ENCODE measurements around a stretch of chrX.

DNA sequence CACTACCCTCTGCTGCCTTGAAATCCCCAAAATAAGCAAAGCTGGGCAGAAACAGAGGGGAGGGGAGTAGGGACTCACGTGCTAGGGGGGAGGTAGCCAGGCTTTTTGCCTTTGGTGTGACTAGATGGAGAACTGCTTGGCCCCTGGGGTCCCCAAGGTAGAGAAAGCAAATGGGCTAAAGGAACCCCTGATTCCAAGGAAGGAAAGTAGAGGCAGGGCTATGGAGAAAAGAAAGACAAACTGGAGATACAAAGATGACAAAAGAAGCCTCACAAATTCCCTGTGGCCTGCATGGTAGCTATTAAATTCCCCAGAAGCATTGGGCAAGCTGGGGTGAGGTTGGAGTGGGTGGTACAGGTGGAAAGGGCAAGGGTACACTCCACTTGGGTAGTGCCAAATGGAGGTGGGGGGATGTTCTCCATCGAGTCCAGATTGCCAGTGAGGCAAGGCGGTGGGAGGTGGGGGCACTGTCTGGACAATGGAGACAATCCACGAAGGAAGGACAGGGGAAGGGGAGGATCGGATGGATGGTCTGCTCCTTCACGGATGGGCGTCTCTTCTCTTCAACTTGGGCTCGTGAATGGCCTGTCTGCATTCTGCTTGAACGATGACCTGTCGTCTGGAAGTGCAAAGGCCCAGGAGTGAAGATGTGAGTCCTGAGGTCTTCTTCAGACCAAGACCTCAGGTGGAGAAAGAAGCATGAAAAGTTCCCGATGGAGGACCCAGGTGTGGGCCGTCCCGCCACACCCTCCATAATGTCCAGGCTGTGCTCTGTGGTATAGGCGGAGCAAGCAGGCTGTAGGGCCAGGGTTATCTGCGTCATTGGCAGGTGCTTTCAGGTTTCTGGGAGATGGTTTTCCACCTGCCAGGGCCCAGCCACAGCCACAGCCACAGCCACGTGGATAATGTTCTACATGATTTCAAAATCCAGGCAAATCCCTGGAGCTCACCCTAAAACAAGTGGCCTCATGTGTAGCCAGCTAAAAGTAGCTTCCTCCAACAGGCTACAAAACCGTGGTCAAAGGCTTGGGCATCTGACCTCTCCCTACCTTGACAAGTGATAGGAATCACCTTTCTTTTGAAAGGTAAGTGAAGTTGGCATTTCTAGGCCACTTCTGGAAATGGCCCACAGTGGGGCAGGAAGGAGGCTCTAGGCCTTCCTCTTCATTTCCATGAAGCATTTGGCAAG lies 106.4 kb downstream of the PHF8 start:
- PRO-cap, 10 experiments: no peak in any of the 10 experiments

GRCh38 chrX:54093153-54093512 lies 48.9 kb upstream of the PHF8 start:
- PRO-cap, 10 experiments: no peak in any of the 10 experiments

DNA sequence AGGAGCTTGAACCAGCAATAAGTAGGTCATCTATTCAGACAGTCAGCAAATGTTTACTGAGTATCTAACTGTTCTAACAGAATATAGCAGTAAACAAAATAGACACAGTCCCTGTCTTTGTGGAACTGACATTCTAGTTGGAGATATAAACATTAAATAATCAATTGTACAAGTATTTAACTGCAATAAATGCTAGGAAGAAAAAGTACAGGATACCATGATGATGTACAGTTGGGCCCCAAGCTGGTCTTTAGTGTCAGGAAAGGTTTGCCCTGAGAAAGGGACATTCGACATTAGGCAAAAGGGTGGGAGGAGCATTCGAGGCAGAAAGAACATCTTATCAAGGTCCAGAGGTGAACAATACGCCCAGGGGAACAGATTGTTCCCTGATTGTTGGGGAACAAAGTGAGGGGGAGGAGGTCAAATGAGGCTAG lies 20.4 kb upstream of the TSR2 start:
- PRO-cap, 10 experiments: no peak in any of the 10 experiments

GRCh38 chrX:54640638-54641209 lies 110.7 kb downstream of the GNL3L start:
- PRO-cap, 10 experiments: peak in 5 of 10 experiments; most common plus-strand start chrX:54640991 (in 4); most common minus-strand start chrX:54640818 (in 2)

GRCh38 chrX:55908600-55909648 lies 191.4 kb downstream of the RRAGB start:
- PRO-cap, 10 experiments: peak in 2 of 10 experiments; most common plus-strand start chrX:55908988 (in 1); most common minus-strand start chrX:55909046 (in 2)

- PRO-cap, 10 experiments: no peak in any of the 10 experiments
Measured at GRCh38 chrX:55960237-55960752, 242.7 kb downstream of the RRAGB start.

DNA sequence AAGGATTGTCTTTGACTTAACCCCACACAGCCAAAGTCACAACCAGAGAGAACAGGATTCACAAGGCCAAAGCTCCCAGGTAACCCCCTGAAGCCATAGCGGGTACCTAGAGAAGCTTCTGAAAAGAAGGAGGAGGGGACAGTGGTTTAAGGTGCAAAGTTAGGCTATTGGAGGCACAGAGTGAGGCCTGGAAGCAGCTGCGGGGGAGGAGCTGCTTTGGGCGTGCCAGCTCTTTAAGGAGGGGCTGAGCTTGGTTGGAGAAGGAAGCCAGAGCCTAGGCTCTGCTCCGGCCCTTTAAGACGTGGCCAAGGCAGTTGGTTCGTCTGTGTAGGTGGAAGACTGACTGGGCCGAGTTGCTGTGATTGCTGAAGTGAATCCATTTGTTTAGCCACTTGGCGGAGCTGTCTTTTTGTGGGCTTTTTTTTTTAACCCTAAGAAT lies 1.5 kb downstream of the KLF8 start:
- PRO-cap, 10 experiments: peak in 6 of 10 experiments; most common plus-strand start position 322 of the sequence (in 3); most common minus-strand start position 120 of the sequence (in 1)

- PRO-cap, 10 experiments: no peak in any of the 10 experiments
Measured at GRCh38 chrX:56984511-56985648, 10.5 kb downstream of the SPIN3 start.

DNA sequence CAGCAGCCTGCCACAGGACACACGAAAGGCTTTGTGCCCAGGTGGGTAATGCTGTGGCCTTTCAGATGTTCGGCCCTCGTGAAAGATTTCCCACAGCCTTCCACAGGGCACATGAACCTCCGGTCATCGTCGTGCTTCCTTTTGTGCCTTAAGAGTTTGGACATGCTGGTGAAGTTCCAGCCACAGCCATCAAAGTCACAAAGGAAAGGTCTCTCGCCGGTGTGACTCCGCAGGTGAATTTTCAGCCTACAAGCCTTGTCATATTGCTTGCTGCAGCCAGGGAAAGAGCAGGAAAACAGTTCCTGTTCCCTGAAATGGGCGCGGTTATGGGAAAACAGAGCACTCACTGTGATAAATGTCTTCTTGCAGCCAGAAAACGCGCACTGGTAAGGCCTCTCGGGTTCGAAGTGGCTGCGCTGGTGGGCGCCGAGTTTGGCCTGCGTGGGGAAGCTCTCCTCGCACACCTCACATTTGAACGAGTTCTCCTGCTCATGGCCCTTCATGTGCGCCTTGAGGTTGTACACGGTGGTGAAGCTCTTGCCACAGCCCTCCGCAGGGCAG lies 1.3 kb downstream of the ZXDA start:
- PRO-cap, 10 experiments: no peak in any of the 10 experiments

DNA sequence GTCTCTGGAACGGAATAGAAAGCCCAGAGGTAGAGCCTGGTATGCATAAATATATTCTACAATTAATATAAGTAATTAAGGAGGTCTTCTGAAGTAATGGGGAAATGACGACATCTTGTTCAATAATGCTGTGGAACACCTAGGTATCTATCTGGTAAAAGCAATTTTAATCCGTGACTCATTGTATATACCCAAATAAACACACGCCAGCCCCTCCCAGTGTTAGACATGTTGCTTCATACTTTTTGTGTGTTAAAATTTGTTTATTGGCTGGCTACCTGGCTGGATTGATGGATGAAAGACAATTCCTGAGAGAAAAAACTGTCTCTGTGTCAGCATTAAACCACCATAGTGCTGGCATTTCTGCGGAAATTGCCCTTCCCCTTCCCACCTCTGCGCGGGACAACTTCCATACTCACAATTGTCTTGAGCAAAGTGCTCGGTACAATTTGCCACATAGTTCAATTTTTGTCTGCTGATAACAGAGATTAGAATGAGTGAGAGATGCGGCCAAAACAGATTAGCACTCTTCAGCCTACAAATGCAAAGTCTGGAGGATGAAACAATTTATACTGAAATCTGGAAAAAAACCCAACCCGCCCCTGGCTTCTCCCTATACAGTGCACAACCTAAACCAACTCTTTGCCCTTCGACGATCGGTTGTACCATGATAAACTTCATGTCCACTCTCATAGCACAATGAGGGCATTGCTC lies 500 bp upstream of the ZXDA start:
- PRO-cap, 10 experiments: no peak in any of the 10 experiments

- PRO-cap, 10 experiments: no peak in any of the 10 experiments
Measured at GRCh38 chrX:63349312-63350339, 1.5 kb downstream of the SPIN4 start.

GRCh38 chrX:63506676-63507122 lies 155.6 kb upstream of the SPIN4 start:
- PRO-cap, 10 experiments: no peak in any of the 10 experiments

DNA sequence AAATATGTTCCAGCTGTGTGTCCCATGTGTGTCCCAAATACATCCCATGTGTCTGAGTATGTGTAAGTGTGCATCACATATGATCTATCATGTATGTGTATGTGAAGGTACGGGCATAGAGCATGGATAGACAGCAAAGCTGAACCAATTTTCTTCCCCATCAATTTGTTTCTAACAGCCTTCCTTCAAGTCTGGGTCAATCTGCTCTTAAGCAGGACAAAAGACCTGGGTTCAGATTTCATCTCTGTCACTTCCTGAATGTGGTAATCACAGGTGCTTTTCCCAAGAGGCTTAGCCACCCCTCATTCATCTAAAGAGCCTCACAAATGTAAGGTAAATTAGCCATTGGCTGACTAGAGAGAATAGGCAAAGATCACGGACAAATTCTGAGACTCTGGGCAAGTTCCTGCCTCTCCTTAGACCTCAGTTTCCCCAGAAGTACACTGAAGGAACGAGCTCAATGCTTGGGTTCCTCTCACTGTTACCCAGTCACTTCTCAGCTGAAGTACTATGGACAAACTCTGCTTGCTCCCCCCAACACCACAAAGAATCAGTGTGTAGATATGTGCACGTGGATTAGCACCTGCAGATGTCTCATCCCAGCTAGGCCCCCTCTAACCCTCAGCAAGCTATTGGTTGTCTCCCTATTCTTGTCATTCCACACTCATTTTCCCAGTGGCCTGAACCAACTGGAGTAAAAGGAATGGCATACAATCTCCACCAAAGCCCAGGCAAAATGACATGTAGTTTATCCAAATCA lies 43.0 kb downstream of the ARHGEF9 start:
- PRO-cap, 10 experiments: no peak in any of the 10 experiments

GRCh38 chrX:63747212-63747846 lies 37.7 kb downstream of the ARHGEF9 start:
- PRO-cap, 10 experiments: no peak in any of the 10 experiments

DNA sequence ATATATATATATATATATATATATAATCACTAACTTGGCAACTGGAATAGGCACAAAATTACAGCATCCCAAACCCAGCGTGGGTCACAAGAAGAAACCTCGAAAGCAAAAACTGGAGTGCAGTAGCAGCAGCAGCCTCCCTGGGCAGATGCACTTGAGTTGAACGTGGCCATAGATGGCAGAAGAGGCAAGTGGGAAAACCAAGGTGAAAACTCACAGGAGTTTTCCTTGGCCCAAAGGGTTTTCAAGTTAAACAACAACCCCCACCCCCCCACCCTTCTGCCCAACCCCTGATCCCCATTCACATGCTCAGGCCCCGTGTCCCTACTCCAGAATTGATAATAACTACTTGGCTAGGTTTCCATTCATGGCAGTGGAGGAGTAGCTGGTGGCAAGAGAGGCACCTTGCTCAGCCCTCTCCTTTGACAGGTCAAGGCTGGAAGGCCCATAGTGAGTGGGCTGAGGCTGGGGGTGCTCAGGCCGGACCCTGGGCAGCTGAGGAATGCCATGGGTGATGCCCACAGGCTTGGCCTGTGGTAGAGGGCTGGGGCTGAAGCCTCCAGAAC lies 15.9 kb downstream of the AMER1 start:
- PRO-cap, 10 experiments: no peak in any of the 10 experiments

DNA sequence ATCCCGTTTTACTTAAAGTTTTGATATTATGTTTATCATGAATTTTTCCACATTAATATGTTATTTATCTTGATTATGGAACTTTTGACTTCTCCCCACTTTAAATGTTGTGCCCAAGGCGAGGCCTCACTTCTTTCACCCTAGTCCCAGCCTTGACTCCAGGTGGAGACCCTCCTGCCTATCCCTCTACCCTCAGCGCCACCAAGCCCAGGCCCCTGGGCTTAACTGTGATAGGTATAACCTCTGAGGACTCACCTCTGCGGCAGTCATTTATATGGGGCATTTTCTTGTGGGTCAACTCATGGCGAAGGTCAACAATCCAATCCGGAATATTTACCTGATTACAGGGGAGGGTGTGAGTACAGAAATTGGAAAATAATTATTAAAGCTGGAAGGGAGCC lies 3.5 kb downstream of the LAS1L start:
- PRO-cap, 10 experiments: no peak in any of the 10 experiments

DNA sequence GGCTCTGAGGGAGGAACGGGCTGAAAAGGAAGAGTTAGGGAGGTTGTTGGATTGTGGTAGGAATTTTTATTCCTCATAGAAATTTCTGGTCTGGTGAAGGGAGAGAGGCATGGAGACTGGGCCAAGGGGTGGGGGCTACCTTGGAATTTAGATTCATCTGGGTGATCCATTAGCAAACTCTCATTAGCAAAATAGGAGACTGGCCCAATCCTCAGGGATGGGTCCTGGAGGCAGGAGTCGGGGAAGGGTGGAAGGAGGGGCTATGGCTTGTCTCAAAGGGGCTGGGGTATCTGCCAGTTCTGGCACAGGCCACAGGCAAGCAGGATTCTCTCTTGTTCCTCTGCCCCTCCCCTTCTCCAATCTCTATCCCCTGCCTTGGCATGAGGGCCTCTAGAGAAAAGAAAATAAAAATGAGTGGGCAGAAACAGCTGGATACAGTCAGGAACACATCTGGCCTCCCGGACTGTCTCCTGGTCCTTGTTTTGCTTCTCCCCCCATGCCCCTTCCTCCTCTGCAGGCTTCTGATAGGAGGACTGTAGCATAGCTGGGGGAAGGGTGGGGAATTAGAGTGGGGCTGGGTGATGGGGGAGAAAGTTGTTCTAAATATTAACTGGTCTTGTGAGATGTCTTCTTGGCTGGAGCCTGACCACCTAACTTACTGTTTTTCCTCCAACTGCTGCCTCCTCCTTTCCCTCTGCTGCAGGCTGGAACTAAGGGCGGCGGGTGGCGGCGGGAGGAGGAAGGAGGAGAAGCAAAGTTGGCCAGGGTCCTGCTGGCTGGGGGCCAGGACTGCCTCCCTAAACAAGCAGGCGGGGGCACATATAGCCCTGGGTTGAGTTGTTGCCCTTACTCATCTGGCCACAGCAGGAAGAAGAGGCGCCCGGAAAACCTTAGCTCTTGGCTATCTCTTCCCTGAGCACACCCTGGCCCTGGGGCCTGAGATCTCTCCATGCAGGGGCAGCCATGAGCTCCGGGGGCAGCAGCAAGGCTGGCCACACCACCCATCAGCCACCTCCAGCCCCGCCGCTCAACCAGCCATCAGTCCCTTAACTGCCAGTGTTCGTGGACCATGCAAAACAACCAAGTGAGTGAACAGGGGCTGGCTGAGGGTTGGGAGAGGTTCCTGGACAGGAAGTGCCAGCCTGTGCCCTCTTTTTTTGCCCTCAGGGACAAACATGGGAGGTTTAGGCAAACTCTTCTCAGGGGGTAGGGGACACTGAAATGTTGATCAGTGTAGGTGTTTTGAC lies 53.4 kb upstream of the LAS1L start:
- PRO-cap, 10 experiments: peak in 2 of 10 experiments; most common plus-strand start position 849 of the sequence (in 1); most common minus-strand start position 685 of the sequence (in 1)

GRCh38 chrX:65601448-65602089 lies 65.9 kb upstream of the MSN start:
- PRO-cap, 10 experiments: peak in 3 of 10 experiments; most common plus-strand start chrX:65601876 (in 3); most common minus-strand start chrX:65601654 (in 1)

GRCh38 chrX:65610113-65610447 lies 57.4 kb upstream of the MSN start:
- PRO-cap, 10 experiments: no peak in any of the 10 experiments

DNA sequence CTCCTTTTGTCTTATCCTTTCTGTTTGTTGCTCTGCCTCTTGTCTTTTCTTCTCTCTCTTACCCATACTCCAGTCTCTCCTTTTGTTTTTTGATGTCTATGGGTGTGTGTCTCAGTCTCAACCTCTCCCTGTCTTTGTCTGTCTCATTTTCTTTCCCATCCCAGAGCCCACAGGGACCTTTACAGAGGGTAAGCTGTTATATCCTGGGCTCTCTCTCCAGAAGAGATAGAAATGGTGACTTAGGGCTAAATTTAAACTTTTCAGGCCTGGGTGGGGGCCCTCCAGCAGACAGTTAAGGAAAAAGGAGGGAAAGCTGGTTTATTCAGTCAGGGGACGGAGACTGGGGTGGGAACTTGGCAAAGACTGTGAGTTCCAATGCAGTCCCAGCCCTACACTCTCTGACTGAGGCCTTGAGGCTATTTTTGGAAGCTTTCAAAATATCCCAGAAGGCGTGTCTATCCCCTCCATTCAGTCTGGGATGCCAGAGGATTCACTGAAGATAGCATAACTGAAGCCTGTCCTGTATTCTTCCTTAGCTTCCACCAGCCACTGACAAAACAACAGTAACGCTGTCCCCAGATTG lies 32.2 kb upstream of the MSN start:
- PRO-cap, 10 experiments: peak in 1 of 10 experiments; most common plus-strand start position 471 of the sequence (in 1); most common minus-strand start position 294 of the sequence (in 1)

Measured in Metastatic Breast Carcinoma in the Brain (tissue), 10 donors.